LHCN-M2 (cell line): ENCODE measurements around a stretch of chr1.

DNA sequence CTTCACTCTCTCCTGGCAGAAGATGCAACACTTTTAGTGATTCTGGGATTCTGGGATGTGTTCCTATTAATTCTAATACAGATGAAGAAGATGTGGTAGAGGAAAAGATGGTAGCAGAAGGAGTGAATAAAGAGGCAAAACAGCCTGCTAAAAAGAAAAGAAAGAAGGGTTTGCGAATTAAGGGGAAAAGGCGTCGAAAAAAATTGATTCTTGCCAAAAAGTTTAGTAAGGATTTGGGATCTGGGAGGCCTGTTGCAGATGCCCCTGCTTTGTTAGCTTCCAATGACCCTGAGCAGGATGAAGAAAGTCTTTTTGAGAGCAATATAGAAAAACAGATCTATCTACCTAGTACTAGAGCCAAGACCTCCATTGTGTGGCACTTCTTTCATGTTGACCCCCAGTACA is 2.1 kb downstream of the ZBED6 start:
- RAMPAGE, long total RNA, result no peak

DNA sequence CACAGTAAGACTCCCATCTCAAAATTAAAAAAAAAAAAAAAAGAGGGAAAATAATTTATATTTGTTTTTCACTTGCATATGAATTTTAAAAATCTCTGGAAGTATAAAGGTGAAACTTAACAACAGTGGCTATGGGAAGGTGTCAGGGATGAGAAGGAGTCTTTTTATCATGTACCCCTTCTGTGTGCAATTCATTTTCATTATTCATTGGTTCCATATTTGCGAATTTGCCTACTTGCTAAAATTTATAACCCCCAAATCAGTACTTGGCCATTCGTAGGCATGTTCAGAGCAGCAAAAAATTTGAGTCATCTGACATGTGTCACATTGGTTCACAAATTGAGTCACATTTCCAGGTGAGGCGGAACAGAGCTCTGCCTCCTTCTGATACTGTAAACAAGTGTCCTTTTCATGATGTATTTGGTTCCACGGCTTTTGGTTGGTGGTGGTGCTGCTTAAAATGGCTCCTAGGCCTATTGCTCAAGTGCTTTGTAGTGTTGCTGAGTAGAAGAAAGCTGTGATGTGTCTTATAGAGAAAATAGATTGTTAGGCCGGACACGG is 28.9 kb downstream of the ZBED6 start:
- RAMPAGE, long total RNA, result no peak

DNA sequence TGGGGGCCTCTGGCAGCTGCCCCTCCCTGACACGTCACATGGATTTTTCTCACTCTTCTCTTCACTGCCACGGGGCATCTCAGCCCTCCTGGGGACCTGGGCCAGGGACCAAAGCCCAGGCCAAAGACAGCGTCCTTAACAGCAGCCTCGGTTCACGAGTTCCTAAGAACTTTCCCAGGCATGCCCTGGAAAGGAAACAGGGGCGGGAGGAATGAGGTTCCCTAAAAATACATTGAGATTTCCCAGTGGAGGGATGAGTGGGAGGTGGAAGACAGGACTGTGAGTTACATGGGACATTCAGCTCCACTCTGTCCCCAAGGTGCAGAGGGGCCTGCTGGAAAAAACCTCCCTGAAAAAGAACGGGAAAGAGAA is 31.5 kb upstream of the SOX13 start:
- RAMPAGE, long total RNA, result no peak

- RAMPAGE, long total RNA, result no peak
These were observed 8.2 kb downstream of the SOX13 start for GRCh38 chr1:204081116-204081452.

GRCh38 chr1:204084013-204085156 is 11.5 kb downstream of the SOX13 start:
- RAMPAGE, long total RNA, result no peak

GRCh38 chr1:204128827-204130066 is 22.6 kb downstream of the ETNK2 start:
- RAMPAGE, long total RNA, result no peak

- RAMPAGE, long total RNA, result no peak
These were observed 8.4 kb downstream of the ETNK2 start for GRCh38 chr1:204143268-204144058.

- RAMPAGE, long total RNA, result no peak
These were observed 6.2 kb downstream of the ETNK2 start for GRCh38 chr1:204145707-204146047.

GRCh38 chr1:204269855-204270463 is 56.2 kb upstream of the GOLT1A start:
- RAMPAGE, long total RNA, result no peak

GRCh38 chr1:204276806-204277405 is 63.1 kb upstream of the GOLT1A start:
- RAMPAGE, long total RNA, result no peak

- RAMPAGE, long total RNA, result no peak
These were observed 39.3 kb downstream of the PLEKHA6 start for GRCh38 chr1:204320346-204320996.

DNA sequence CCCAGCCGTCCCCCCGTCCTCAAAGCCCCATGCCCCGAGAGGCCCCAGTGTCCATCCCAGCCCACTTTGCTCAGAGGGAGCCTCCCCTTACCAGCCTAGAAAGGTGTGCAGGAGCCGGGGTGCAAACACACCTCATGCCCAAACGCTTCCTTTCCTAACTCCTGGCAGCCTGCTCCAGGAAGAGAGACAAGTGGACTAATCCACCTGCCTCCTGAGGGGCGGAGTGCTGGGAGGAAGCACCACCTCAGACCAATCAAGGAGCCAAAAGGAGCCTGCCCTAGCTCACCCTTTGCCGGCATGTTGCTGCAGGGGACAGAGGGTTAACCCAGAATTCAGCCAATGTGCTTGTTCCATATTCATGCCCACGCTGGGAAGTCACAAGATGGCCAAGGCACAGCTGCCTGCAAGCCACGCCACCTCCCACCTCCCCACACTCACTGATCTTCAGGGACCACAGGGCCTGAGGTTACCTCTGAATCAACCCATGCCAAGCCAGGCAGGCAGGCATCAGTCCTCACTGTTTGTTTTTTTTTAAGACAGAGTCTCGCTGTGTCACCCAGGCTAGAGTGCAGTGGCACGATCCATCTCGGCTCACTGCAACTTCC is 27.8 kb downstream of the PLEKHA6 start:
- RAMPAGE, long total RNA, result no peak

- RAMPAGE, long total RNA, result no peak
These were observed 14.3 kb downstream of the PLEKHA6 start for GRCh38 chr1:204345215-204346132.

DNA sequence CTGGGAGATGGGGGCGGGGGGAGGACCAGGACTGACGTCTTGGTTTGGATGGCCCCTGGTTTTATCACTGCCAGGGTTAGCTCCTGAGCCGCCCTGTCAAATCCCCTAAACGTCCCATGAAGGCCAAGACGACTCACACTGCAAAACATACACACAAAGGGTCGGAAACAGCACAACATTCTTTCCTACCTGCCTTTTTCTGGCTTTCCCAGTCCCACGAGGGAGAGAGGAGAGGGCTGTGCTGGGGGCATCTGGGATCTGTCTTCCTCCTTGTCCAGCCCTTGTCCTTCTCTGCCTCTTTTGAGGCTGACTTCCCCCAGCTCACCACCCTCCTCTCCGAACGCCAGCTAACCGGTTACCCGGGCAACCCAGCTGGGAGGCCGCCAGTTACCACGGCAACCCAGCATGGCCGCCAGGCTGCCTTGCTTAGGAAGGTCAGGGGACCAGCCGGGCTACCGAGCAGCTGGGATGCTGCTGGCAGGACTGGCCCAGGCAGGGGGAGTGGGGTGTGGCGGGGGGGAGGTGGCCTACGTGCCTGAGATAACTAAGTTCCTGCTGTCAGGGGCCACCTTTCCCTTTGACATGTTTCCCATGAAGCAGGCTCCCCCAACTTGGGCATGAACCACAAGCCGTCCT is 8.9 kb downstream of the PLEKHA6 start:
- RAMPAGE, long total RNA, result no peak

DNA sequence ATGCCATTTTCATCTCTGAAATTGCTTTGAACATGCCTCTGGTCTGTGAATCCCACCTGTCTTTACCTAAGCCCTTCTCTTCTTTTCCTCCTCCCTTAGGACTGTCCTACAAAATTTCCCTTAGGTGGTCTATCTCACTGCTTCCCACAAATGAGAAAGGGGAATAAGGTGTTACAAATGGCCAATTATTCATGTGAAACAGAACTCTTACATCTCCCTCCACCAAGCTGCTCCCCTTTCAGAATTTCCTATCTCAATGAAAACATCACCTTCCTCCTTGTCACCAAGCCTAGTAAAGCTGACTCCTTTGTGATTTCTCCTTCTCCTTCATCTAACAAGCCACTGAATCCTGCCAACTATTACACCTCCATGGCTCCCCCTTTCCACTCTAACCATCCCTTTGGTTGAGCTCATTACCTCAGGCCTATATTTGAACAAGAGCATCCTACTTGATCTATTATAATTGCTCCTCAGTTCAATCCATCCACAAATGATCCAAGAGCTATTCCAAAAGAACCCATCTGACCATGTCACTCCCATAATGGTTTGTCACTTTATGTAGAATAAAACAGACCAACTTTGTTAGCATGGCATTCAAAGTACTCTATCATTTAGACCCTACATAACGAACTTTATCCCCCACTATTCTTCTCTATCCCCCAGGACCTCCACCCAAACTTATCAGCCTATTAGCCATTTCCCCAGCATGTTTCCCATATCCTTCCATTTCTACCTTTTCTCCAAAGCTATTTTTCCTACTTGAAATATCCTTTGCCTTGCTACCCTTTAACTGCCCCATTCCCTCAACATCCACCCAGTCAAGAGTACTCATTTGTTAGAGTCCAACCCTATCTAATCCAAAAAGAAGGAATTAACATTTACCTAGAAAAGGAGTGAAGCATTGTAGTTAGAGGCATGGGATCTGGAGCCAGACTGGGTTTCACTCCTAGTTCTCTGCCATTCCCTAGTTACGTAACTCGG is 21.7 kb downstream of the PPP1R15B start:
- RAMPAGE, long total RNA, result no peak

DNA sequence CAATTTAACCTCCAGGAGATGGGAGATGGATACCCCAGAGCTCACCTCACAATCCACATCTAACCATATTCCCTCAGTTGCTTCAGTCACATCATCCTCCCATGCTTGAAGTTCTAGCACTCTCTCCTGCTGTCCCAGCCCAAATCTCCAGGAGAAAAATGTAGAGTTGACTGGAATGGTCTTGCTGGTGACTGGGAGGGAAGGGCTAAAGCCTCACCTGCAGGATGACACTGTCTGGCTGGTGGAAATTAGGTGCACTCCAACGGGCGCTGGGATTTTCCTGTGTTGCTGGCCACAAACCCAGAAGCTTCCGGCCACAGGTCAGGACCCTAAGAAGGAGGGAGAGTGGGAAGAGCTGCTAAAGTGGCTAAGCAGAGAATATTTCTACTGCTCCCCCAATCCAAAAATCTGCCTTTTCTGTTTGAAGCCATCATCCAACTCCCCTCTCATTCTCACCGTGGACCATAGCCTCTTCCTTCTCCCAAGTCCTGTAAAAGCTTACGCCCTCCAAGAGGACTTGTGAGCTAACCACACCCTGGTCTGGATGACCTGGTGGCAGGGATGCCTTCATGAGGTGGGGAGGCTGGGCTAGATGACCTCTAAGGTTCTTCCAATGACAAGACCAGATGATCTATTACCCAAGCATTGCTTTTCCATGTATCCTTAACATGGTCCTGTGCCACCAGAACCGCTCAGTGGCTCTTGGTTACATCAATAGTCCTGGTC is 37.5 kb upstream of the PPP1R15B start:
- RAMPAGE, long total RNA, result no peak

DNA sequence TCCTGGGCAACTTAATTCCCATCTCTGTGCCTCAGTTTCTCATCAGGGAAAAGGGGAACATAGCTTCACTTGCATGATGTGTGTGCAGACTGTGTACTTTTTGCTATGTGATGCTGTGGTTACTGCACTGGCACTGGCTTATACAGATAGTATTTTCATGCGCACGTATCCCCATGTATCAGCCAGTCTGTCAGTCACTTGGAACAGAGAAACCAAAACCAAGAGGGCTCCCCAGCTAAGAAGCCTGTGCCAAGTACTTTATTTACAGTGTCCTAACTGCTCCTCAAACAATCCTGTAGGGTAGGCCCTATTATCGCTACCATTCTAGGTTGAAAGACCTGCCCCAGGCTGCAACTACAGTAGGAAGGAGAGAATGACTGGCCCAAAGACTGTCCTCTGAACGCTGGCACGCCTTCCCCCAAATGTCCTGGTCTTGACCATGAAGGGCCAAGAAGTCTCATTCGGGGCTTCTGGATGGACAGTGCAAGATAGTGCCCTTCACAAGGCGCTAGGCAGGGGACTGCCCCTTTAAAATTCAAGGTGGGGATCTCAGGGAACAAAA is 40.1 kb upstream of the PPP1R15B start:
- RAMPAGE, long total RNA, result no peak

- RAMPAGE, long total RNA, result no peak
These were observed 29.1 kb downstream of the PIK3C2B start for GRCh38 chr1:204465166-204466225.

GRCh38 chr1:204480439-204481542 is 13.8 kb downstream of the PIK3C2B start:
- RAMPAGE, long total RNA, result no peak

- RAMPAGE, long total RNA, result no peak
These were observed 1.3 kb downstream of the PIK3C2B start for GRCh38 chr1:204493461-204493579.